Camera-type eye (tissue), 1 donor: ENCODE measurements around a stretch of chr18.

DNA sequence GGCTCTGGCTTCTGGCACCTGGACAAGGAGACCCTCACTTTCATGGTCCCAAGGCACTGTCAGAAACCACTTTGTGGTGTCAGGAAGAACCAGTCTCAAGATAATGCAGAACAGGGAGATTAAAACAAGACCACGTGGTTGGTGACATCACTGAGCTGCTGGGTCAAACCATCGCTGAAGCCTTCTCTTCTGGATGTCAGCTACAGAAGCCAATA is 55.1 kb upstream of the CTDP1 start:
- RAMPAGE, long total RNA: no peak

GRCh38 chr18:79679907-79679966 is 134 bp downstream of the CTDP1 start:
- RAMPAGE, long total RNA: no peak

- RAMPAGE, long total RNA: no peak
Observed at GRCh38 chr18:79684020-79684633, 4.5 kb downstream of the CTDP1 start.

- RAMPAGE, long total RNA: no peak
Observed at GRCh38 chr18:79717294-79718332, 38.0 kb downstream of the CTDP1 start.

GRCh38 chr18:79733752-79734551 is 54.3 kb downstream of the CTDP1 start:
- RAMPAGE, long total RNA: no peak

GRCh38 chr18:79749580-79750022 is 48.1 kb upstream of the KCNG2 start:
- RAMPAGE, long total RNA: no peak

DNA sequence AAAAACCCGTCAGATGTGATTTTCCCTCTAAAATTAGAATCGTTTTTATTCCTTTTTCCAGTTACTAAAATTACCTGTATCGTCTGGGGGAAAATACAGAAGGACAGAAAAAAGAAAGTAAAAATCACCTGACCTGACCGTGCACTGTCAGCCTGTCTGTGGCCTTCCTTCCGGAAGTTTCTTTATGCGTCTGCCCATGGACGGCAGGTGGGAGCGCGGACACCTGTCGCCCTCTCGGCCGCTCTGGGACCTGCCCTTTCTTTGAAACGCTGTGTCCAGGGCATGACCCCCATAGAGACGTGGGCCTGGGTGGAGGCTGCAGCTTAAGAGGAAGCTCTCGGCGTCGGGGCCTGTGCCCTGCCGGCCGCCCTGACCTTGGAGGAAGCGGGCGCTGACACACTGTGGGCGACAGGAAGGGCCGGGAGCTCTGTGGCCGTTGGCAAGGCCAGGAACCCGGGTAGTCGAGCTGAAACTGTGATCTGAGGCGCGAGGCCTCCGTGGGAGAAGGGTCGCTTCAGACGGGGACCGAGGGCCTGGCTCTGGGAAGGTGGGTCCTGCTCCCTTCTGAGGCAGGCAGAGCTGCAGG is 28.1 kb downstream of the KCNG2 start:
- RAMPAGE, long total RNA: no peak

- RAMPAGE, long total RNA: no peak
Observed at GRCh38 chr18:79946907-79947371, 4.5 kb downstream of the SLC66A2 start.

DNA sequence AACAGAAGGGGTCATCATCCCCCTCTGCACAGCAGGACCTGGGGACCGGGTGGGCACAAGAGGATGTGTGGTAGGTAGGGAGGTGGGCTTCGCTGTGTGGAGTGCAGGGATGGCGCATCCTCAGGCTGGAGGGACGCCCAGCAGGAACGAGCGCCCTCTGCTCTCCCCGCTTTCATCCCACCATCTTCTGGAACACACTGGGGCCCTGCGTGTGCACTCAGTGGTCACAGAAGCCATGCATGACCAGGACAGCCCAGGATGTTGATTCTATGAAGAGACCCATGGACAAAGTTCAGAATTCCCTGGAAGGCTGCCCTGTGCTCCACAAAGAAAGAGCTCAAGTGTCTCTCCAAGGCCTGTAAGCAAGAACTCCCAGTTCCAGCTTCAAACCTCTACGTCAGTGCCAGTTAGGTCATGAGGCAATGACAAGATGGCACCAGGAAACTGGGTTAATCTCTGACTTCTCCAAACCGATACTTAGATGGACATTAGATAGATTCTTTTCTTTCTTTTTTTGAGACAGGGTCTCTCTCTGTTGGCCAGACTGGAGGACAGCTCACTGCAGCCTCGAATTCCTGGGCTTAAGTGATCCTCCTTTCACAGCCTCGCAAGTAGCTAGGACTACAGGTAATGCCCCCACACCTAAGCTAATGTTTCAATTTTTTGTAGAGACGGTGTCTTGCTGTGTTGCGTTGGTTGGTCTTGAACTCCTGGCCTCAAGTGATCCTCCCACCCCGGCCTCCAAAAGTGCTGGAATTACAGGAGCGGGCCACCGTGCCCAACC is 3.4 kb downstream of the SLC66A2 start:
- RAMPAGE, long total RNA: no peak

GRCh38 chr18:79953017-79953424 is 1.6 kb upstream of the SLC66A2 start:
- RAMPAGE, long total RNA: no peak

DNA sequence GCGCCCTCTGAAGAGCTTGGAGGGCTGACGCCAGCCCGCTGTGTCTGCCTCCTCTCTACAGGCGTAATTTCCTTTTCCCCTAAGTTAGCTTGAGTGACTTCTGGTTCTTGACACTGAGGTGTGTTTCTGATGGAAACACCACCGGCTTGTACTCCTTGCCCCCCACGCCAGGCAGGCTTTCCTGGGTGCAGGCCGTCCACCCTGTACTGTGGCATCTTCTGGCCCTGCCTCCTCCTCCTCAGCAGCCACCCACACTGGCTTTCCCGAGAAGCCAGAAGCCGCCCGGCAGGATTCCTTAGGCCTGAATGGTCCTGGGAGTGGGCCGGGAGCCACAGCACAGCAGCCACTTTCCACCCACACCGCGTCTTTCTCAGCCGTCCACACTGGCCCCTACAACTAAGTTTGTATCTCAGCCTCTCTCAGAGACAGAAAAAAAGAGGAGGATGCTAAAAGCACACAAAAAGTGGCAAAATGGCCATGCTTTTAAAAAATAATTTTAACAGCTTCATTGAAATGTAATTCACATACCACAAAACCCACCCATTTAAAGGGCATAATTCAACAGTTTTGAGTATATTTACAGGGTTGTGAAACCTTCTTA is 2.1 kb upstream of the HSBP1L1 start:
- RAMPAGE, long total RNA: no peak

DNA sequence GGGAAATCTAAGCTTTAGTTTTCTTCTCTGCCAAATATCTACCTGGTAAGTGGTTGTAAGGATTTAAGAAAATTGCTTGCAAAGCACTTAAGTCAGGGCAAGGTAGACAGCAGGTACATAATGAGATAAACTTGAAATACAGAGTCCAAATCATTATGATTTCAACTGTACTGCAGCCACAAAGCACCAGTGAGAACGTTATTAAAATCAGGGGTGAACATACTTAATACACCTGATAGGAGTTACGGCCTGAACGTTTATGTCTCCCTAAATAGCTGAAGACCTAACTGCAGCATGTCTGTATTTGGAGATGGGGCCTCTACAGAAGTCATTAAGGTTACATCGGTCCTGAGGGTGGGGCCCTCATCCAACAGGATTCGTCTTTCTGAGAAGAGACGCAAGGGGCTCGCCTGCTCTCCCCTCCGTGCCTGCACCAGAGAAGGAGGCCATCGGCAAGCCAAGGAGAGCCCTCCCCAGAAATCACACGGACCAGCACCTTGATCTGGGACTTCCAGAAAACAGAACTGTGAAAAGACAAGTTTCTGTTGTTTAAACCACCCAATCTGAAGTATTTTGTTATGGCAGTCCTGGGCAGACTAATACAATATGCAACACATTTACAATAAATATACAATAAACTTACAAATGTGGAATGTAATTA is 5.9 kb downstream of the HSBP1L1 start:
- RAMPAGE, long total RNA: no peak

DNA sequence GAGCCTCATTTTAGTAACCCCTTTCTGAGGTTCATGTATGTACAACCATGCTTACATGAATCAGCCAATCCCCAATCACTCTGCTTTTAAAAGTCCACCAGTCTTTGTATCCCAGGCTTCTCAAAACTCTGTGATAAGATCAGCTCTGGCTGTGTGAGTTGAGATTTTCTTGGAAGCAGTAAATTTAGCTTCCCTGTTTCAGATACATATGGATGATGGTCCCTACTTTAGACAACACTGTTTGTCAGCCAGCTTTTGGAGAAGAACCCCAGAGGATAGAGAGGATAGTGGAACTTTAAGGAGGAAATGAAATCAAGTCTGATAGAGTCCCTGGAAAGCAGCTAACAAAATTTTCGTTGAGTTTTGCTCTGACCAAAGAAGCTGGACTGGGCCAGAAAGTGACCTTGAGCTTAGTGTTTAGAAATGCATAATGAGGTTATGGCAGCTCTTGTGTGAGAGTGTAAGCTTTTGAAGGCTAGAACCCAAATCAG is 3.7 kb downstream of the ADNP2 start:
- RAMPAGE, long total RNA: no peak

DNA sequence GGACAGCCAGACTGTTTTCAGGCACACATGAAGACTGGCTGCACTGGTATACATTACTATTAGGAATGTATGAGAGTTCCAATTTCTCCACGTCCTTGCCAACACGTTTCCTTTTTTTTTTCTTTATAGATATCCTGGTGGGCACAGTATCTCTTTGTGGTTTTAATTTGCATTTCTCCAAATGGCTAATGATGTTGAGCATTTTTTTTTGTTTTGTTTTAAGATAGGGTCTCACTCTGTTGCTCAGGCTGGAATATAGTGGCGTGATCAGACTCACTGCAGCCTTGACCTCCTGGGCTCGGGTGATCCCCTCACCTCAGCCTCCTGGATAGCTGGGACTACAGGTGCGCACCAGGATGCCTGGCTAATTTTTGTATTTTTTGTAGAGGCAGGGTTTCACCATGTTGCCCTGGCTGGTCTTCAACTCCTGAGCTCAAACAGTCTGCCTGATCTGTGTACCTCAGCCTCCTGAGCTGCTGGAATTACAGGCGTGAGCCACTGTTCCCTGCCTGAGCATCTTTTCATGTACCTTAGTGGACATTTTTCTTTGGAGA is 7.5 kb downstream of the ADNP2 start:
- RAMPAGE, long total RNA: no peak

GRCh38 chr18:80148161-80148965 is 39.3 kb downstream of the ADNP2 start:
- RAMPAGE, long total RNA: no peak